Neuron (in vitro differentiated cells): ENCODE measurements around a stretch of chr9.

DNA sequence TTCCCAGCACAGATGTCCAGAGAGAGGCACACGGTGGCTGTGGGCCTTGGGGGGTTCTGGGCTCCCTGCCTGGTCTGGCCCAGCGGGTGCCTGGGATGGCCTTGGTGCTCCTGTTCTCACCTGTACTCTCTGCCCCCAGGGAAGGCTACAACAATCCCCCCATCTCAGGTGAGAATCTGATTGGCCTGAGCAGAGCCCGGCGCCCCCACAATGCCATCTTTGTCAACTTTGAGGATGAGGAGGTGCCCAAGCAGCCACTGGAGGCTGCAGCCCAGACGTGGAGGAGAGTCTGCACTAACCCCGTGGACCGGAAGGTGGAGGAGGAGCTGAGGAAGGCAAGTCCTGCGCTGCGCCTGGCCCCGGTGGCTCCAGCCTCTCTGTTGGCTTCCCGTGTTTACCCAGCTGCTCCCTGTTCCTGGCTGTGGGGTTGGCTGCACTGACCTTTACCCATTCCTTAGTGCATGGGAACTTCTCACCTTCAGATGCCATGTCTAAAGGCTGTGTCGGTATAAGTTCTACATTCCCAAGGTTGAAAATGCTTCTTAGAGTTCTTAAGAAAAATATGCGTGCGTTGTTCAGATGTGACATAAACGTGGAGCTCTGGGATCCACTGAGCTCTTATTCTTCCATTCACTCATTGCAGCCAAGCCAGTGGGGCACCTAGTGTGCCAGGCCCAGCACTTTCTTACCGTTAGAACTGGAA, 11.0 kb upstream of the CEL start:
- PRO-cap, result no peak

DNA sequence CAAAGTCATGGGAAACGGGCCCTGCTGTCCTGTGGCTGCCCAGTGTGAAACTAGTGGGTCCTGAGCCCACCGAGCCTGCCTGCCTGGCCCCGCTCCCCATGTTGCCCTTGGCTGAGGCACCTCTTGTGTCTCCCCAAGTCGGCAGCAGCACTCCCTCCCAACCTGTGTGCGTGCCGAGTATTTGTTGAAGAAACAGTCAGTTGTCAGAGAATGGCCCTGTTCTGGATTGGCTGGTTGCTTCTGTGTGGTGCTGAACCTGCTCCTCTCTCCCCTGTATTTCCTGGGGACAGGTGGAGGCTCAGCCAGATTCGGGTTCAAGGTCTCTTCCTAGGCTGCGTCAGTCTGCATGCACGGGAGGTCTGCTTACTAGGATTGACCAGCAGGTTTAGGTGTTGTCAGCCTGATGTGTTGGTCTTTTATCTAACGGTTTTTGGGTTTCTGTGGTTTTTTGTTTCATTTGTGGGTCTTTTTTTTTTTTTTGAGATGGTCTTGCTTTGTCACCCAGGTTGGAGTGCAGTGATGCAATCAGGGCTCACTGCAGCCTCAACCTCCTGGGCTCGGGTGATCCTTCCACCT, 3.0 kb upstream of the CEL start:
- PRO-cap, result no peak

DNA sequence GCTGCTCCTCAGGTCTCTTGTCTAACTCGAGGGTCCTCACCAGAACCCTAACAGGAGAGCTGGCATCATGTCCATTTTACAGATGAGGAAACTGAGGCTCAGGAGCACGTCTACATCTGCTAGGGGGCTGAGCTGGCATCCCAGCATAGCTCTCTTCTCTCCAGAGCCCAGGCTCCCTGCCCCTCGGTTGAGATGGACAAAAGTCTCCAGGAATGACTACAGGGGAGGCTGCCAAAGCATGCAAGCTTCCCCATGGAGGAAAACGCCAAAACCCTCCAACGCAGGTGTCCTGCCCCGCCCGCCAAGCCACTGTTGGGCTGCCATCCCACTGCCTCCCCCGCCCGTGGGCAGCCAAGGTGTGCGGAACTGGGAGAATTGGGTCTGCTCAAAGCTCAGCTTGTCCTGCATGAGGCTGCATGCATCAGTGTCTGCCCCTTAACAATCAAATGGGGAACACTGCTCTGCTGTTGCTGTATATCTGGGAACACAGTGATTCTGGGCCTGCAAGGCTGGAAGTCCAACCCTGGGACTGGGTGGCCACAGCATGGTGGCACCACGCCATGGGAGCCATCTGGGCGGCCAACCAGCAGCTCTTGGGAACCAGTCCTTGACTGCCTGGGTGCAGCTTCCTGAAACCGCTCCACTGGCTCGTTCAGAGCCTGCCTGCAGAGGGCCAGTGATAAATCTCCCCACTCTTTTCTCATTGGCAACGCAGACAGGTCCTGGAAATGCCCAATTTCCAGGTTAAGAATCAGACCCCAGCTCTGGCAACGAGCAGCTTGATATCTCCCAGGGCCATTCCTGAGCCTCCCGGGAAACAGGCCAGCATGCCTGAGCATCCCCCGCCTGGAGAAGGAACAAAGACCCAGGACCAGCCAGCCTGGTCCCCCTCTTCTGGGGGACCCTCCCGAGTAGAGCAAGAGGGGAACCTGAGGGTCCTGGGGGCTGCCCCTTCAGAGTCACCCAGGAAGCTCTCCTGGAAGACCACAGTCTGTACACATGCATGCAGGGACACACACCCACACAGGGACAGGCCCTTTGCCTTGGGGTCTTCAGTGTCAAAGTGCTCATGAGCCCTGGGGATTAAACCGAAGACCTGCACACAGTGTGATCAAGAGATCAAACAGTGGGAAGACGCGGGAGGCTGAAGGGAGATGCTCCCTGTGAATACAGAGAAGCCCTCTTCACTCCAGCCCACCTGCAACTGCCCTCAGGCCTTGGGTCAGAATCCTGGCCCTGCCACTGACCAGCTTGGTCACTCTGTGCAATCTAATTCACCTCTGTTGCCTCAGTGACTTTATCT, 3.4 kb downstream of the RALGDS start:
- PRO-cap, result unidirectional peak, plus-strand start at position 1,126 of the sequence

DNA sequence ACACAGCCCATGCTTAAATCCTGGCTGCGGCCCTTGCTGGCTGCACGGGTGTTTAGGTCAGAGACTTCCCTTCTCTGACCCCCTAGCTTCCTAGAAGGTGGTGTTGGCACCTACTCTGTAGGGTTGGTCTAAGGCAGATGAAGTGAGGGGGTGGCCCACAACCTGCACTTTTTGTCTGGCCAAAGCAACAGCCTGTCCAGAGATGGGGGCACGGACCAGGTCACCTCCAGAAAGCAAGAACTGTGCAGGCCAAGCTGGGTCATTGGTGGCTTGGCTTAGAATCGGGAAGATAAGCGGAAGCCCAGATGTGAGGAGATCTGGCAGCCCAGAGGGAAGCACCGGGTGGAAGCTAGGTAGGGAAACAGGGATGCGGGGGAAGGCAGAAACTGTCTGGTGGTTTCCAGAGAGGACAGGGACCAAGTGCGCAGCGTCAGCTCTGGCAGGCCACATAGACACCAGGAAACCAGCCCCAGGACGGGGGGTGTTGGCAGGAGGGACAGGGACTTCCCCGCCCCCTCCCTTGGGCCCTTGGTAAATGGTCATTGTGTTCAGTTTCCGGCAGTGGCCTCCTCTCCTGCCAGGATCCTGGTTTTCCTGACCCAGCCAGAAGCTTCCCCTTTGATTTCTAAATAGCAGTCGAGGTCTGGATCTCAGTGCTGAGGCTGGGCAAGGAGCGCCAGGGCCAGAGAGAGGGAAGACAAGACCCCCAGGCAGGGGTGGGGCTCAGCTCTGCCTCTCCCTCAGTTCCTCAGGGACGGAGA, 2.1 kb downstream of the RALGDS start:
- PRO-cap, result bidirectional peak, plus-strand start at position 382 of the sequence, minus-strand start at position 424 of the sequence; bidirectional peak, plus-strand start at position 561 of the sequence, minus-strand start at position 627 of the sequence

DNA sequence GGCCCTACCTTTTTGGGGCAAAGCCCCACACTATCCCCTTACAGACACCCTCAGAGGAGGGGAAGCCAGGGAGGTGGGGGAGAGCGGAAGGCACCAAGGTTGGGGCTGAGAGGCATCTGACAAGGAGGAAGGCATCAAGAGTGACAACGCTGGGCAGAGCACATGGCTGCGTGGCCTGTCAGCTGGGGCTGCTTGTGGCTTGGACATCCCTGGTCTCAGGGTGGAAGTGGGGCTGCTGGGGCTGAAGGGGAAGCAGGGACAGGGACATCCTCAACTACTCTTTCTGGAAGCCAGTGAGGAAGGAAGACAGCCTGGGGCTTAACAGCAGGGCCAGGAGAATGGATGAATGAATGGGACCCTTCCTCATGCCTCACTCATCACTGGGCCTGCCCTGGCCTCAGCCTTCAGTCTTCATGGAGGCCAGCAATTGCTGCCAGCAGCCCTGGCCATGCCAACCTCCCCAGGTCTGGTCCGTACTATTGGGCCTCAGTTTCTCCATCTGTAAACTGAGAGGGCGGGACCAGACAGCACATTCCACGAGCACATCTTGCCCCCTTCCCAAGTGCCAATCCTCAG, 976 bp upstream of the RALGDS start:
- PRO-cap, result no peak

- PRO-cap, result no peak
Measured at GRCh38 chr9:133134569-133135185, 13.6 kb upstream of the RALGDS start.

DNA sequence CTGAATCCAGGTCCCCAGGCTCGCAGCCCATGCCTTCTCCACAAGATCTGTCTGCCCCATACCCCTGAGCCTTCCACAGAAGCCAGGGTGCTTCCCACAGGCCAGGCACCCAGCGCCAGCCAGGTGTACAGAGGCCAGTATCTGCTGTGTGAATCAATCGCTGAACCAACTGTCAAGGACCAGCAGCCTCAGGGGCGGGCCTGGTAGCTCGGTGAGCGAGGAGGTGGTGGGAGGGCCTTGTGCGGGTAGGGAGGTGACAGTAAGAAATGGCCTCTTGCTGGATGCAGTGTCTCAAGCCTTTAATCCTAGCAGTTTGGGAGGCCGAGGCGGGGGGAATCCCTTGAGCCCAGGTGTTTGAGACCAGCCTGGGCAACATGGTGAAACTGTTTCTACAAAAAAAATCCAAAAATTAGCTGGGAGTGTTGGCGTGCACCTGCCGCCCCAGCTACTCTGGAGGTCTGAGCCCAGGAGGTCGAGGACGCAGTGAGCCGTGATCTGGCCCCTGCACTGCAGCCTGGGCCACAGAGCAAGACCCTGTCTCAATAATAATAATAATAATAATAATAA, 20.4 kb downstream of the GBGT1 start:
- PRO-cap, result bidirectional peak, plus-strand start at position 257 of the sequence, minus-strand start at position 155 of the sequence

DNA sequence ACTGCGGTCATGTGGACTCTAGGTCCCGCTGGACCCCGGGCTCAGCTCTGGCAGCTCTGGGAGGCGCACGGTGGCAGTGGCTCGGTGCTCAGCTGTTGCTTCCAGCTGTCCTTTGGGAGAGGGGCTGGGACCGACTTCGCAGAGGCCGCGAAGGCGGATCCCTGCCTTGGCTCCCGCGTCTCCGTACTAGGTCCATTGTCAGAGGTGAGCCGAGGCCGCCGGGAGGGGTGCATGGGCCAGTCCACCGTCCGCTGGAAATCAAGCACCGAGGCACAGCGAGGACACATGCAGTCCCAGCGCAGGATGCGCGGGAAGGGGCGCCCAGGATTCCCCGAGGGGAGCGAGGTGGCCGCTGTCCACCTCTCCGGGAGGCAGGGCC, 826 bp downstream of the GBGT1 start:
- PRO-cap, result unidirectional peak, plus-strand start at position 195 of the sequence

GRCh38 chr9:133239059-133239438, 30.0 kb upstream of the OBP2B start:
- PRO-cap, result no peak

DNA sequence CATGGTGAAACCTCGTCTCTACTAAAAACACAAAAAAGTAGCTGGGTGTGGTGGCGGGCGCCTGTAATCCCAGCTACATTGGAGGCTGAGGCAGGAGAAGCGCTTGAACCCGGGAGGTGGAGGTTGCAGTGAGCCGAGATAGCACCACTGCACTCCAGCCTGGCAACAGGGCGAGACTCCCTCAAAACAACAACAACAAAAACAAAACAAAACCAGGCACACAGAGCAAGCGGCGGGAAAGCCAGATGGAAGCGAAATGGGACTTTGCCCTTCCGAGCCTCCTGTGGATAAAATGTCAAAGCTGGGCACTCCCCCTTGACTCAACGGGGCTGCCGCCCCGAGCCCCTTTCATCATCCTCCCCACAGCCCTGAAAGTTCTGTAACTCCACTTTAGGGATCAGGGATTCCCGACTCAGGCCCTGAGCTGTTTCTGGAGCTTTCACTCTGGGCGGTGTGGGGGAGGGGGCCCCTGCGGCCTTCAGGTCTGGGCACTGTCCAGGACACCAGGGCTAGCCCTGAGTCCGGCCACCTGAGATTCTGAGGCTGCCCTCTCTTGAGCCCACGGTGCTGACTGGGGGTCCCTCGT, 30.5 kb upstream of the OBP2B start:
- PRO-cap, result no peak

DNA sequence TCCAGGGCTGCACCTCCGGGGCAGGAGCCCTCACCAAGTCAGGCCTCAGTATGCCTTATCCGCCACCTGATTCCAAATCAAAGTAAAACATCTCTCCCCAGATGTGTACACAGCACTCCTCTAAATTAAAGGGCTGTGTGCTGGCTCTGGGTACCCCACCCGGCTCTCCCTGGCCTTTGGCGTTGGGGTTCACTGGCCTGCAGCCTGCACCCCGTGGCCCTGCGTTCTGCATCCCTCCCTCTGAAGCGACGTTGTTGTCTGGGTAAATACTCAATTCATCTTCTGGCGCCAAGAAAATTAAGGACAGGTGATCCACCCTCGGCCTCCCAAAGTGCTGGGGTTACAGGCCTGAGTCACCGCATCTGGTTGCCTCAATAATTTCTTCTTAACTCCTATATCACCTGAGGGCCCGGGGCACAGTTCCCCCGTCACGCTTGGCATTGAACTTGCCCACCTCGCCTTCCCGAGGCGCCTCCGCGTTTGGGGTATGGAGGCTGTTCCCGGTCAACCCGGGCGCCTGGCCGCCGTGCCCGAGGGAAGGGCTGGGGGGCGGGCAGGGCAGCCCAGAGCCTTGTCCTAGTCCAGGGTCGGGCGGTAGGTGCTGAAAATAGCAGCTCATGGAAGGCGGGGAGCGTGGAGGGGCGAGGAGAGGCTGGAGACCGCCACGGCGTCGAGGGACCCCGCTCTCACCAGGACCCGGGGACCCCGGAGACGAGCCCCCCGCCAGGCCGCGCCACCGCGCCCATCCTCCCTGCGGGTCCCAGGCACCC, 61.6 kb downstream of the SURF6 start:
- PRO-cap, result no peak

GRCh38 chr9:133275379-133276290, 60.4 kb downstream of the SURF6 start:
- PRO-cap, result unidirectional peak, minus-strand start at chr9:133275753; unidirectional peak, minus-strand start at chr9:133275834

DNA sequence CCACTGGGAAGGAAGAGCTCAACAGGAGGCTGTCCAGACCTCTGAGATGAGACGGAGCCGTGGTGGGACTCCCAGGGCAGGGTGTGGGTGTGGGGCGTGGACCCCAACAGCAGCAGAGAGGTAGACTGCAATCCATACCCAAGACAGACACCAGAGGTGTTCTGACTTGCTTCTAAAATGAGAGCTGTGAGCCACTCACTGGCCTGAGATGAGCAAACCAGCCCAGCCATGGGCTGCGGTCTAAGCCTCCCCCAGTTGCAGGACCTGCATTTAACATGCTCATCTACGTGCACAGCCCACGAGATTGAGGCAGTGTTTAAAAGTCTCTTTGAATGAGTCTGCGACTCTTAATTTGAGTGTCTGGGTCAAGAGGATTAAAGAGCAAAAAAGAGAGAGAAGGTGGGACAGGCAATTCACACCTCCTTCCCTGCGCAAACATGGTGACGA, 6.0 kb downstream of the SURF4 start:
- PRO-cap, result no peak

- PRO-cap, result no peak
Measured at GRCh38 chr9:133412722-133413158, 5.1 kb downstream of the REXO4 start.

- PRO-cap, result no peak
Measured at GRCh38 chr9:133421503-133422142, 544 bp upstream of the ADAMTS13 start.

DNA sequence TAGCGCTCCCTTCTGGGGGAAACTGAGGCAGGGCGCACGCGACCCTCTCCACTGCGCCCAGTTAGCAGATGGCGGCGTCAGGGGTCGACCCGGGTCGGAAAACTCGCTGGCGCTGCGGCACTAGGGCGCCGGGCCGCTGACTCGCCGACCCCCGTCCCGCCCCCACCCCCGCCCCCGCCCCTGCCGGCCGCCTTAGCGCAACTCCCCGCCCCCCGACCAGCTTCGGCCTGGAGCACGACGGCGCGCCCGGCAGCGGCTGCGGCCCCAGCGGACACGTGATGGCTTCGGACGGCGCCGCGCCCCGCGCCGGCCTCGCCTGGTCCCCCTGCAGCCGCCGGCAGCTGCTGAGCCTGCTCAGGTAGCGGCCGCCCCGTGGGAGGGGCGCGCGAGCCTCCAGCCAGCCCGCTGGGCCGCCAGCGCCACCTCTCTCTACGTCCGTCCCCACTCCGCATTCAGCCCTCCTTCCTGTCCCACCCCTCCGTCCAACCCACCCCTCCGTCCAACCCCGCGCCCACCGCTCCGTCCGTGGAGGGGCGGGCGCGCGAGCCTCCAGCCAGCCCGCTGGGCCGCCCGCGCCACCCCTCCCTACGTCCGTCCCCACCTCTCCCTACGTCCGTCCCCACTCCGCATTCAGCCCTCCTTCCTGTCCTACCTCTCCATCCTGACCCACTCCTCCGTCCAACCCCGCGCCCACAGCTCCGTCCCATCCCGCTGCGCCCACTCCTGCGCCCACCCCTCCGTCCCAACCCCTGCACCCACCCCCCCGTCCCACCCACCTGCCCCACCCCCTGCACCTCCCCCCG, 6.4 kb downstream of the ADAMTS13 start:
- PRO-cap, result no peak

GRCh38 chr9:133539885-133540339, 5.4 kb downstream of the ADAMTSL2 start:
- PRO-cap, result no peak

- PRO-cap, result no peak
Measured at GRCh38 chr9:133756332-133756652, 18.1 kb upstream of the SARDH start.

GRCh38 chr9:133788959-133789855, 51.1 kb upstream of the SARDH start:
- PRO-cap, result no peak

DNA sequence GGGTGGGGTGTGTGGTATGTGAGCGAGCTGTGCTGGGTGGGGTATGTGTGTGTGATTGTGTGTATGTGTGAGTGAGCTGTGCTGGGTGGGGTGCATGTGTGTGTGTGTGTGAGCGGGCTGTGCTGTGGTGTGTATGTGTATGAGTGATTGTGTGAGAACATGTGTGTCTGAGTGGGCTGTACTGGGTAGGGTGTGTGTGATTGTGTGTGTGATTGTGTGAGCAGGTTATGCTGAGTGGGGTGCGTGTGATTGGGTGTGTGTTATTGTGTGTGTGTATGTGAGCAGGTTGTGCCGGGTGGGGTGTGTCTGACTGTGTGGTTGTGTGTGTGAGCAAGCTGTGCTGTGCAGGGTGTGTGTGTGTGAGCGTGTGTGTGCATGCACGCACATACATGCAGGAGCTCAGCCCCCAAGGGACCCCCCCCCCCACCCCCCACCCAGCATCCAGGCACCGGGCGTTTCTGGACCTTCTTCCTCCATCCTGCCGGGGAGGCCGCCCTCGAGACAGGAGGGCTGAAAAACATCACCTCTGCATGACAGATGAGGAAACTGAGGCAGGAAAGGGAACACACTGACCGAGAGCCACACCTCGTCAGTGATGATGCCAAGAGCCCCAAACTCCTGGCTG, 54.2 kb upstream of the SARDH start:
- PRO-cap, result no peak